Testis (tissue), 5 donors: ENCODE measurements around a stretch of chr17.

DNA sequence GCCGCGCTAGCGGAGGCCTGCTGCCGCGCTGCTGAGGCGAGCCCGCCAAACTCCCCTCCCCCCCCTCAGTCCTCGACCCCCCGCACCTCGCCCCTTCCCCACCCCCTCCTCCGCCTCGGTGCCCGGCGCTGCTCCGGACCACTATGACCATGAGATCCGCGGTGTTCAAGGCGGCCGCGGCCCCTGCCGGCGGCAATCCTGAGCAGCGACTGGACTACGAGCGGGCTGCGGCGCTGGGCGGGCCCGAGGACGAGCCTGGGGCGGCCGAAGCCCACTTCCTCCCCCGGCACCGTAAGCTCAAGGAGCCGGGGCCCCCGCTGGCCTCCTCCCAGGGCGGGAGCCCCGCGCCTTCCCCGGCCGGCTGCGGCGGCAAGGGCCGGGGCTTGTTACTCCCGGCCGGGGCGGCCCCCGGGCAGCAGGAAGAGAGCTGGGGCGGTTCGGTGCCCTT, 723 bp downstream of the MSL1 start:
- PRO-cap, 3 experiments: peak in 3 of 3 experiments; most common plus-strand start position 101 of the sequence (in 1); most common minus-strand start position 211 of the sequence (in 3)
- RAMPAGE, long total RNA, 2 experiments: no peak in any of the 2 experiments
- RRBS: 1% methylated on average over 24 of the region's 50 CpGs

DNA sequence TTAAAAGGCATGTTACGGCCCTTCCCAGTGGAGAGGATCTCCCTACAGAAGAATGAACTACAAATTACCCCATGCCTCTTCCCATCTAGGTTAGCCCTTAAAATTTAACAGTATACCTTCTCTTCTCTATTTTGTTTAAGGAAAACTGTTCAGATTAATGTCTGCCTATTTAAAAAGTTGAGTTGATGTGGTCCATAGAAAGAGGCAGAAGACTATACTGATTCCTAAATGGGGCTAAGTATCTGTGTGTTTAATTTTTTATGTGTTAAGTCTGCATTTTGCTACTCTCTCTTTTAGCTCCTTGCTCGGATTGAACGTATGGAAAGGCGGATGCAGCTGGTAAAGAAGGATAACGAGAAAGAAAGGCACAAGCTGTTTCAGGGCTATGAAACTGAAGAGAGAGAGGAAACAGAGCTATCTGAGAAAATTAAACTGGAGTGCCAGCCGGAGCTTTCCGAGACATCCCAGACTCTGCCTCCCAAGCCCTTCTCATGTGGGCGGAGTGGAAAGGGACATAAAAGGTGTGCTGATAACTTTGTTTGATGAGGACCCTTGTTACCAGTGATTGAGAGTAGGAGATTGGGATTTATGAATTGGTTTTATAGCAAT, 4.2 kb downstream of the MSL1 start:
- PRO-cap, 3 experiments: no peak in any of the 3 experiments
- RAMPAGE, long total RNA, 2 experiments: no peak in any of the 2 experiments
- RRBS: no CpG with 5 or more reads among the region's 8 CpGs

- PRO-cap, 3 experiments: no peak in any of the 3 experiments
- RAMPAGE, long total RNA, 2 experiments: no peak in any of the 2 experiments
- RRBS: no CpG with 5 or more reads among the region's 7 CpGs
Measured at GRCh38 chr17:40149009-40149704, 8.8 kb downstream of the CASC3 start.

GRCh38 chr17:40150107-40150644, 9.8 kb downstream of the CASC3 start:
- PRO-cap, 3 experiments: no peak in any of the 3 experiments
- RAMPAGE, long total RNA, 2 experiments: no peak in any of the 2 experiments
- RRBS: no CpG with 5 or more reads among the region's 5 CpGs

DNA sequence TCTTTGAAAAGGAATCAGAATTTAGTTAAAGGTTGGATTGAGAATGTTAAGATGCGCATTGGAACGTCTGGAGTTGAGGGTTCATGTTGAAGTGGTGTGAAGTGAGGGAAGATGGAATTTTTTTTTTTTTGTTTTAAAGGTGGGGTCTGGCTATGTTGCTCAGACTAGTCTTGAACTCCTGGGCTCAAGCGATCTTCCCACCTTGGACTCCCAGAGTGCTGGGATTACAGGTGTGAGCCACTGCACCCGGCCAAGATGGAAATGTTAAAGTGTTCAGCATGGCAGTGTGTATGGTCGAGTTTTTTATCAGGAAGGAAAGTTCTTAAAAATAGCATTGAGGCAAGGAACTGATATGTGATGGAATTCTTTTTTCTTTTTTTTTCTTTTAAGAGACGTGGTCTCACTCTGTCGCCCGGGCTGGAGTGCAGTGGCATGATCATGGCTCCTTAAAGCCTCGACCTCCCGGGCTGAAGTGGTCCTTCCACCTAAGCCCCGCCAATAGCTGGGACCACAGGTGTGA, 981 bp downstream of the WIPF2 start:
- PRO-cap, 3 experiments: no peak in any of the 3 experiments
- RAMPAGE, long total RNA, 2 experiments: no peak in any of the 2 experiments
- RRBS: no CpG with 5 or more reads among the region's 11 CpGs

GRCh38 chr17:40265553-40265958, 22.1 kb upstream of the CDC6 start:
- PRO-cap, 3 experiments: no peak in any of the 3 experiments
- RAMPAGE, long total RNA, 2 experiments: no peak in any of the 2 experiments
- RRBS: no CpG with 5 or more reads among the region's 3 CpGs

DNA sequence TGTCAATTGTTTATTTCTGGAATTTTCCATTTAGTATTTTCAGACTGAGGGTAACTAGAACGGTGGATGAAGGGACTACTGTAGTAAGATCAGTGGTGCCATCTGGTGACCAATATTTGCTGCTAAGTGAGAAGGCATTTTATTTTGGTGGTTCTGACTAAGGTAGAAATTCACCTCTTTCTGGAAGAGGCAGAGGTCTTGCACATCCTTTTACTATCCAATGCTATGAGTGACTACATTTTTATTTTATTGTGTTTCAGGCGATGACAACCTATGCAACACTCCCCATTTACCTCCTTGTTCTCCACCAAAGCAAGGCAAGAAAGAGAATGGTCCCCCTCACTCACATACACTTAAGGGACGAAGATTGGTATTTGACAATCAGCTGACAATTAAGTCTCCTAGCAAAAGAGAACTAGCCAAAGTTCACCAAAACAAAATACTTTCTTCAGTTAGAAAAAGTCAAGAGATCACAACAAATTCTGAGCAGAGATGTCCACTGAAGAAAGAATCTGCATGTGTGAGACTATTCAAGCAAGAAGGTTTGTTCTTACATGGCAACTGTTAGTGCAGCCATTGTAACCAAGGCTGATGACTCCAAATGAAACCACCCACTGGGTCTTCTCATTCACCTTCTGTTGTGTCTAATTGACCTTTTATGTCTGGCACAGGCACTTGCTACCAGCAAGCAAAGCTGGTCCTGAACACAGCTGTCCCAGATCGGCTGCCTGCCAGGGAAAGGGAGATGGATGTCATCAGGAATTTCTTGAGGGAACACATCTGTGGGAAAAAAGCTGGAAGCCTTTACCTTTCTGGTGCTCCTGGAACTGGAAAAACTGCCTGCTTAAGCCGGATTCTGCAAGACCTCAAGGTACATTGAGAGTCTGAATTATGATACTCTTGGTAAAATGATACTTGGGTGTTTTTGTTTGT, 3.4 kb downstream of the CDC6 start:
- PRO-cap, 3 experiments: no peak in any of the 3 experiments
- RAMPAGE, long total RNA, 2 experiments: start-site peak on the plus strand in 1 of 2 experiments, centred at position 493 of the sequence, 27 reads per replicate
- RRBS: no CpG with 5 or more reads among the region's 5 CpGs

GRCh38 chr17:40293270-40293812, 5.7 kb downstream of the CDC6 start:
- PRO-cap, 3 experiments: no peak in any of the 3 experiments
- RAMPAGE, long total RNA, 2 experiments: no peak in any of the 2 experiments
- RRBS: no CpG with 5 or more reads among the region's 1 CpG

GRCh38 chr17:40303193-40304161, 5.5 kb upstream of the RARA start:
- PRO-cap, 3 experiments: no peak in any of the 3 experiments
- RAMPAGE, long total RNA, 2 experiments: no peak in any of the 2 experiments
- RRBS: no CpG with 5 or more reads among the region's 9 CpGs

- PRO-cap, 3 experiments: peak in 2 of 3 experiments; most common minus-strand start chr17:40322708 (in 2)
- RAMPAGE, long total RNA, 2 experiments: no peak in any of the 2 experiments
- RRBS: 80% methylated on average over 3 of the region's 15 CpGs
Measured at GRCh38 chr17:40322150-40322829, 13.3 kb downstream of the RARA start.

DNA sequence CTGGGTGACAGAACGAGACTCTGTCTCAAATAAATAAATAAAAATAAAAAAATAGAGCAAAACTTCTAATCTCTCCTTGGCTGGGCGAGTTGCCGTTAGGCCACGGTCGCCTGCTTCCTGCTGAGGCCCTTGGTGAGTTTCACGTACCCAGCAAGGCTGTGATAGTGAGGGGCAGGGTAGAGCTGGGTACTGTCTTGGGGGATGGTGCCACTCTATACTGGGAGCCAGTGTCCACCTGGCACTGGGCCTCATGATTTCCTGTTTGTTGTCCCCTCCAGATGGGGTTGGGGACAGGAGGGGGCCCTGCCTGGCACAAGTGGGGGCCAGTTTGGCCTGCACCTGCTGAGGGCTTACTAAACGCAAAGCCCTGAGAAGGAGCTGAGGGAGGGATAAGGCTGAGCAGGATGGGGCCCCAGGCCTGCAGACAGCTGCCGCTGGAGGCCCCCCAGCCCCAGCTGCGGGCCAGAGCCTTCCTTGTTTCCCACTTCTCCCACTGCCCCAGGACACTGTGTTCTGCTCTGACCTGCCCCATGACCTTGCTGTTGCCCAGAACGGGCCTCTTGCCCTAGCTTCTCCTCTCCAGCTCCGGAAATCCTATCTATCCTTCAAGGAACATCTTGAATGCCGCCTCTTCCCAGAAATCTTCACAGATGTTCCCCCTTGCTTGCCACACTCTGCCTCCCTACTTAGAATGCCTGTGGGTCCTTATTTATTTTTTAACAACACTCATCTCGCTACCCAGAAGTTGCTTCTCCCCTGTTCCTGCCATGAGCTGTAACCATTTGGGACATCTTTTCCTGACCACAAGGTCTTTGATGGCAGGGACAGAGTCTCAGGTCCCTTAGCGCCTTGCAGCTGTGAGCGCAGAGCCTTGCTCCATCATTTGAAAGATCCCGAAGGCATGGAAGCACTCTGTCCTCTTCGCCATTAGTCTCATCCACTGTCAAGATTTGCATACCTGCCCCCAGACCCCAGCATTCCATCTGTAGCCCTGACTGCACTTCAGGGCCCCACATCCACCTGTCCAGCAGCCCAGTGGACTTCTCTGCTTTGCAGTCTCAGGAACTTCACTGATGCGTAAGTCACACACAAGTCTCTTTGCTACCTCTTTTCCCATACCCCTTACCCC, 25.2 kb downstream of the GJD3 start:
- PRO-cap, 3 experiments: peak in 1 of 3 experiments; most common plus-strand start position 882 of the sequence (in 1)
- RAMPAGE, long total RNA, 2 experiments: no peak in any of the 2 experiments
- RRBS: no CpG with 5 or more reads among the region's 18 CpGs

DNA sequence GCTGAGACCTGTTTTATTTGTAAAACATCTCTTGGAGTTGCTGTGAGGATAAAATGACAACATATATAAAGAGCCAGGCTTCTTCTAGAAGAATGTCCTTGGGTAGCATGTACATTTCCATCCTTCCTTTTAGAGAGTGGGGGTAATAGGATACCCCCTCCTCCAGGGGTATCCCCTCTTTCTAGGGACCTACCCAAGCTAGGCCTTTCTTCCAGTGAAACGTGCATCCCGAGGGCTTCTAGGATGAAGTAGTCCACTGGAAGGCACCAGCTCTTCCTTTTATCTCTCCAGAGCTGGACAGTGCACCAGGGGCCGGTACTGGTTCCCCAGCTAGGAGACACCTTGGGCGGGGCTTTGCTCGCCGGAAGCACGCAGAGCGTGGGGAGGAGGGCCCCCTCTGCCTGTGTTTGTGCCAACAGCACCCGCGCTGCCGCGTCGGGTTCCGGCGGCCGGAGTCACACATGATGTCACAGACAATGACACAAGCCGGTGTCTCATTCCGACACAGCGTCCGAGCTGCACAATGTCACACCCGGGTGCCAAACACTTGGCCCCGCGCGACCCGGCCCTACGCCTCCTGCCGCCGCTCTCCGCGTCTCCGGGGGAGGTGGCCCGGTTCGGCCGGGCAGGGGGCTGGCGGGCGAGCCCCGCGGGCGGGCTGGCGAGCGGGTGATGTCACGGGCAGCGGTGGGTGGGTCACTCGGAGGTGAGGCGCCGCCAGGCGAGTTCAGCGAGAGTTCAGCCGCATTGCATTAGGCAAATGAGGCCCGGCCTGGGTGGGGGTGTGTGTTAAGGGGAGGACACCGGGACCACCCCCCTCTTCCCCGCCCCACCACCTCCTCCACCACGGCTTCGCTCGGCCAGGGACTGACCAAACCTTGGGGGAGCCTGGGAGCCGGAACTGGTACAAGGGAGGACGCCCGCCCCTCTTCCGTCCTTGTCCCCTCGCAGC, 23.3 kb downstream of the GJD3 start:
- PRO-cap, 3 experiments: peak in 3 of 3 experiments; most common plus-strand start position 497 of the sequence (in 3); most common minus-strand start position 409 of the sequence (in 2)
- RAMPAGE, long total RNA, 2 experiments: no peak in any of the 2 experiments
- RRBS: under 1% methylated on average over 24 of the region's 60 CpGs

DNA sequence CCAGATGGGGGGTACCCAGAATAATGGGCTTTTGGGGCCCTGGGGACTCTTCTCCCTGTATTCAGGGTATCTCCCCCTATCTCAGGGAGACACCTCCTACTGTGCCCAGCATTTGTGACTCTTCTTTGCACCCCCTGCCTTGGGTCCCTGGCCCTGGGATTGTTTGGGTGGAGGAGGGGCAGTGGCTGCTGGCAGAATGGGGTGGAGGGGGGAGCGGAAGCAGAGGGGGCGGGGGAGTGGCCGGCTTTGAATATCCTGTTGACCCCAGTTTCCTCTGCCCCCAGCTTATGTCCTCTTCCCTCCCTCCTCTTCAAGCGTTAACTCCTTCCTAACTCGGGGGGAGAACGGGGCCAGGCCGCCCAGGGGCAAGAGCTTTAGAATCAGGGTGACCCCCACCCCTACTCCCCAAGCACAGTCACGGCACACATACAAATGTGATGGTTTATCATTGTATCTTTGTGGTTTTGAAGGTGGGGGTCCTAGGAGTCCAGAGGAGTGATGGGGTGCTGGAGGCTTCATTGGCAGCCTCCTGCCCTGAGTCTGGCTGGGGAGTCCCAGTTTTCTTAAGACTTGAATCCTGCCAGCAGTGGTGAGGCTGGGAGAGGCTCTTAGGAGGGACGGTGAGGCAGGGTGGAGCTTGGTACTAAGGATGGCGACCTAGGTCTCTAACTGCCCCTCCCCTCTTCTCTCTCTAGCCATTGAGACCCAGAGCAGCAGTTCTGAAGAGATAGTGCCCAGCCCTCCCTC, 16.7 kb downstream of the GJD3 start:
- PRO-cap, 3 experiments: no peak in any of the 3 experiments
- RAMPAGE, long total RNA, 2 experiments: no peak in any of the 2 experiments
- RRBS: no CpG with 5 or more reads among the region's 10 CpGs

DNA sequence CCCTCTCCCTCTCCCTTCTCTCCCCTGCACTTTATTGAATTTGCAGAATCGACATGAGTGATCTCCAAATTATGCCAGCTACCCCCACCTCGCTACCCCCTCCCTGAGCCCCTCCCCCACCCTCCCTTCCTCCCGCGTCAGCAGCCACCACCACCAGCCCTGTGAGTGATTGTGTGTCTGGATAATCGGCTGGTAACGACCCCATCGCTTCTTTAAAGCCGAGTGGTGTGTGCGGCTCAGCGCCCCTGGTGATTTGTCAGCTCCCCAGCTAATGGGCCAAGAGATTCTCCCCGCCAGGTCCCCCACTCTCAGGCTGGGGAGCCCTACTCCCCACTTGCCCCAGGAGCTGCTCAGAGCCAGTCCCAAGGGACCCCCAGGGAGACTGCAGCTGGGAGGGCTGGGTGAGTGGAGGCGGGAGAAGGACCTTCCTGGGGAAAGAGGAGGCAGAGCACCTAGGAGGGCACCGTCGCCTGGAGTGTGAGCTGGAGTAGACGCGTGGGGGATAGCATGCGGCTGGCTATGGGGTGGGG, 13.3 kb downstream of the GJD3 start:
- PRO-cap, 3 experiments: no peak in any of the 3 experiments
- RAMPAGE, long total RNA, 2 experiments: no peak in any of the 2 experiments
- RRBS: no CpG with 5 or more reads among the region's 17 CpGs

DNA sequence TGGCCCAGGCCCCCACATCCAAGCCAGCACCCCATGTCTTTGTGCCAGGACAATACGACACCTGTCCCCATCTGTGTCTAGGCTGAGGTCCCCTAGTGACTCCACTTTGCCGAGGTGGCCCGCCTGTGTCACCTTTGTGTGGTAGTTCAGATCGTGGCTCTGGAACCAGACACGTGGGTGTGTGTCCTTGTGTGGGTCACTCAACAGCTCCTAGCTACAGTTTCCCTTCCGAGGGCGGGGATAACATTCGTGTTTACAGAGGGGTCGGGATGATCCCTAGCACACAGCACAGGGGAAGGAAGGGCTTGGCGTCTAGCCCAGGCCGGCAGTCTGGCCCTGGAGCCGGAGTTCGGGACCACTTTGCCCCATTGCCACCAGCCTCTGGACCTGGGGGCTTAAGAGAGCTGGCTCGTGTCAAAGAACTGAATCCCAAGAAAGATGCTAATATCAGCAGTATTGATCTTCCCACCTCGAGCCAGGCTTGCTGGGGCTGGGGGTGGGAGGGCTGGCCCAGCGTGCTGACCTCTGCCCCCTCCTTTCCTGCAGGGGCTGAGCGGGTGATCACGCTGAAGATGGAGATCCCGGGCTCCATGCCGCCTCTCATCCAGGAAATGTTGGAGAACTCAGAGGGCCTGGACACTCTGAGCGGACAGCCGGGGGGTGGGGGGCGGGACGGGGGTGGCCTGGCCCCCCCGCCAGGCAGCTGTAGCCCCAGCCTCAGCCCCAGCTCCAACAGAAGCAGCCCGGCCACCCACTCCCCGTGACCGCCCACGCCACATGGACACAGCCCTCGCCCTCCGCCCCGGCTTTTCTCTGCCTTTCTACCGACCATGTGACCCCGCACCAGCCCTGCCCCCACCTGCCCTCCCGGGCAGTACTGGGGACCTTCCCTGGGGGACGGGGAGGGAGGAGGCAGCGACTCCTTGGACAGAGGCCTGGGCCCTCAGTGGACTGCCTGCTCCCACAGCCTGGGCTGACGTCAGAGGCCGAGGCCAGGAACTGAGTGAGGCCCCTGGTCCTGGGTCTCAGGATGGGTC, 8.8 kb downstream of the GJD3 start:
- PRO-cap, 3 experiments: peak in 1 of 3 experiments; most common plus-strand start position 982 of the sequence (in 1); most common minus-strand start position 783 of the sequence (in 1)
- RAMPAGE, long total RNA, 2 experiments: no peak in any of the 2 experiments
- RRBS: 60% methylated on average over 16 of the region's 39 CpGs

- PRO-cap, 3 experiments: no peak in any of the 3 experiments
- RAMPAGE, long total RNA, 2 experiments: no peak in any of the 2 experiments
- RRBS: no CpG with 5 or more reads among the region's 5 CpGs
Measured at GRCh38 chr17:40450061-40450693, 6.9 kb downstream of the IGFBP4 start.

DNA sequence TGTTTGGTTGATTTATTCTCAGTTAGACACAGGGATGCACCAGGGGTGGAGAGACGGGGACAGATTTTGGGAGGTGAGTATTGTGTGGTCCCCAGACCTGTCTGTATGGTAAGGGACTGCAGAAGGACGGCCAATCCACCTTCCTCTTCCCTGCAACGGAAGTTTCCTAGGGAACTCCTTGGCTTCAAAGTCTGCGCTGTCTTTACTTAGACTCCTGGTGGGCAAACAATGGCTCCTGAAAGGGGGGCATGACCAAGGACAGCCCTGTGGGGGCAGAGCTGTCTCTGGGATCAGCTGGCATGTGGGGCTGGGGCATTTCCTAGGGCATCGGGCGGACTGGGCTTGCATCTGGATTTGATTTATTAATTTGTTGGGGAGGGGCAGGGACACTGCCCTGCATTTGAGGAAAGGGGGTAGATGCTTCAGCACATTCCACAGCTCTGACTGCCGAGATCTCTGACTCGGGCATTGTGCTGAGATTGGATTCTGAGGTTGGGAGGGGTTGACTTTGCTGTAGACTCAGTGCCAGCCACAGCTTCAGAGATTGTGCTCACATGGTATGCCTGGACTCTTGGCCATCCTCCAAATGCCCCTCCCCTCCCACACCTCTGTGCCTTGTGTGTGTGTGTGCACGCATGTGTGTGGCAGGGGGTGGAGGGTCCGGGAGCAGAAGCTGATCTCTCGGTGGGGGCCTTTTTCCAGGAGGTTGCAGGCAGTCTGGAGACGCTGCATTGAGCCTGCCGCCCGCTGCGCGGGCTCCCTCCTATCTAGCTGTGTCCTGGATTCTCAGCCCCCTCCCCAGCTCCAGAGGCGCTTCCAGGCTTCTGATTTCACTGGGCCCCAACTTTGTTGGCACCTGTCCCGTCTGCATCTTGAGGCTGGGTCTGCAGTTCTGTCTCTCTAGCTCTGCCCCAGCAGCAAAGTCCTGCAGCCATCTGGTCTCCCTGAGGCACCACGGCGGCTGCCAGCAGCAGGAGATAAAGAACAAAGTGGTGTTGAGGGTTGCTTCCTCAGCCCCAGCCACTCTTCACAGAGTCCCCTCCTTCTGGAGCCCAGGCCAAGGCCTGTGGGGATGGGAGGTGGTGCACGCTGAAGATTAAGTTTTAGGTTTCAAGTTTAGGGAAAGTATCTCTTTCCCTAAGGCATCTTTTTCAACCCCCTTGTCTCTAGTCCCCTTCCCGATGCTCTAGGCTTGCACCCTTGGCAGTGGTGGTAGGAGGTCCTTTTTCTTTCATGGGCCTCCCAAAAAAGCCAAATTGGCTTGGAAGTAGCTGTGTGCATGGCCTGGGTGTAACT, 14.9 kb downstream of the IGFBP4 start:
- PRO-cap, 3 experiments: no peak in any of the 3 experiments
- RAMPAGE, long total RNA, 2 experiments: no peak in any of the 2 experiments
- RRBS: no CpG with 5 or more reads among the region's 22 CpGs

DNA sequence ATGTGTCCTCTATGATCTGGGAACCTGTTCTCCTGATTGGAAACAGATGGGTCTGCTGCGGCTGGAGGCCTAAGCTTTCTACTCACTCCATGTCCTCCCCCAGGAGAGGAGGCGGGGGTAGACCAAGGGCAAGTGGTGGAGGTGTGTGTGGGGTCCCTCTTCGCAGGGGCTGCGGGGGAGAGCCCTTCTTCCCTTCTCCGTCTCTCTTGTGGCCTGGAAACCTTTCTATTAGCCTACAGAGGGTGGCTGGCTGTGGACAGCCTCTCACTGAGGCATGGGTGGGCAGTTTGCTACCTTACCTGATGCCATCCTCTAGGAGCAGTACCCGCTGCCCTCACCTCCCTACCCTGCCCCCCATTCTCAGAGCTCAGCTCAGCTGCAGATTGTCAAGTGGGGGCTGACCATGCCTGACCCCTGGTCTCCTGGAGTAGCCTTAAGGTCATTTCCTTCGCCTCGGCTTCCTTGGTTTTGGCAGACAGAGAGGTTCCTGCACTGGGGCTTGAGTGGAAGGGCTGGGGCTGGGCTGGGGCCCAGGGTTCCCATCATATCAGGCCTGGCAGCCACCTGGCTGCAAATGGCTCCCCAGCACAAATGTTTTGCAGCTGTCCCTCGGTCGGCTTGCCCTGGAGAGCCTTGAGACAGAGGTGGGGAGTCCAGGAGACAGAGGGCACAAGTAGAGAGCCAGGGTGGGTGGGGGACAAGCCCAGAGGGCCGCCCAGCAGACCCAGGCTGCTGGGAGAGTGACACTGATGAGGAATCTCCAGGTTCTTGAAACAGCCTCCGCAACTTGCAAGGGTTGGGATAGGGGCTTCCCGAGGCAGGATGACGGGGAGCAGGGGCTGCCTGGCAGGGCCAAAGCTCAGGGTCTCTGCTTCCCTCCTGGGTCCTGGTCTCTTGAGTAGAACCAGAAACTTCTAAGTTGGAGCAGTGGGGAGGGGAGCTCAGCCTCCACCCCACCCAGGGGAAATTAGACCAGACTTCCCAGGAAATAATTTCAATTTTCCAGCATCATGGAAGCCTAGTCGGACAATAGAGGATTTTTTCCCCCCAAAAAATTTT, 19.1 kb downstream of the IGFBP4 start:
- PRO-cap, 3 experiments: no peak in any of the 3 experiments
- RAMPAGE, long total RNA, 2 experiments: no peak in any of the 2 experiments
- RRBS: no CpG with 5 or more reads among the region's 15 CpGs

- PRO-cap, 3 experiments: no peak in any of the 3 experiments
- RAMPAGE, long total RNA, 2 experiments: no peak in any of the 2 experiments
- RRBS: no CpG with 5 or more reads among the region's 7 CpGs
Measured at GRCh38 chr17:40465392-40465671, 22.1 kb downstream of the IGFBP4 start.

DNA sequence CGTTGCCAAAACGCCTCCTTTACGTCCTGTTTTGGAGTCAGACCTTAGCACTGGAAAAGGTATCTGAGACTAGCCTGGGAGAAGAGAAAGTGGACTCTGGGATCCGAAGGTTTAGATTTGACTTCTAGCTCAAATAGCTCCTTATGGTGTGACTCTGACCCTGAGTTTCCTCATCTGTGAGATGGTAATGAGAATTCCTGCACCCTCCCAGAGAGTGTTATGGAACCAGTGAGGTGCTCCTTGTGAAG, 3.4 kb downstream of the TNS4 start:
- PRO-cap, 3 experiments: no peak in any of the 3 experiments
- RAMPAGE, long total RNA, 2 experiments: no peak in any of the 2 experiments
- RRBS: no CpG with 5 or more reads among the region's 4 CpGs